T-cell (primary cell): ENCODE measurements around a stretch of chr2.

DNA sequence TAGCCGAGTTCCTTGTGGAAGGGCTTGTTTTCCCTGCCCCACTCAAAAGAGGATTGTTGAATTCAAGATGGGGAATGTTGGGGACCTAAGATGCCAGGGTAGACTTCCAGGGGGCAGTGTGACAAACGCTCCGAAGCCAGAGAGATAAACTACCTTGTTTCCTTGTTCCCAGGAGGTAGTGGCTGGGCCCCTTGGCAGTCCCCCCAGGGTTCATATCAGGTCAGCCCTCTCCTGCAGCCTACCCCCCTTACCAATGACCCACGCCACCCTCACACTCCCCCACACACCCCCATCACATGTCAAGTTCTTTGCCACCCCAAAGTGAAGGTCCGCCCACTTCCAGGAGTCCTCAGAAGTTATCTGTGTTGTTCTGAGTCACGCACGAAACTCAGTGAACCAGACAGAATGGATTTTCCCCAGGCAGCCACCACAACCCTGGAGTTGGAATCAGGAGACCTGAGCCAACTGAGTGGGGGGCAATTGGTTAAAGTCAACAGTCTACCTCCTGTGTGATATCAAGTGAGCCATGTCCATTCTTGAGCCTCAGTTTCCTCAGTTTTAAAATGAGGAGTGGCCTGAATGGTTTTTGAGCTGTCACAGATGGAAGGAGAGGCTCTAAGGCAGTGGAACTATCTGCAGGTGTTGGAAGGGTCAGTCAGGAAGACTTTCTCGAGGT lies 10.2 kb upstream of the ATOH8 start:
- PRO-cap, 7 experiments, result no peak in any of the 7 experiments

GRCh38 chr2:85748508-85749659 lies 4.9 kb upstream of the ATOH8 start:
- PRO-cap, 7 experiments, result no peak in any of the 7 experiments

- PRO-cap, 7 experiments, result peak in 7 of 7 experiments; most common plus-strand start chr2:85854025 (in 5); most common minus-strand start chr2:85853910 (in 7)
Measured at GRCh38 chr2:85853540-85854744, 34.8 kb downstream of the ST3GAL5 start.

DNA sequence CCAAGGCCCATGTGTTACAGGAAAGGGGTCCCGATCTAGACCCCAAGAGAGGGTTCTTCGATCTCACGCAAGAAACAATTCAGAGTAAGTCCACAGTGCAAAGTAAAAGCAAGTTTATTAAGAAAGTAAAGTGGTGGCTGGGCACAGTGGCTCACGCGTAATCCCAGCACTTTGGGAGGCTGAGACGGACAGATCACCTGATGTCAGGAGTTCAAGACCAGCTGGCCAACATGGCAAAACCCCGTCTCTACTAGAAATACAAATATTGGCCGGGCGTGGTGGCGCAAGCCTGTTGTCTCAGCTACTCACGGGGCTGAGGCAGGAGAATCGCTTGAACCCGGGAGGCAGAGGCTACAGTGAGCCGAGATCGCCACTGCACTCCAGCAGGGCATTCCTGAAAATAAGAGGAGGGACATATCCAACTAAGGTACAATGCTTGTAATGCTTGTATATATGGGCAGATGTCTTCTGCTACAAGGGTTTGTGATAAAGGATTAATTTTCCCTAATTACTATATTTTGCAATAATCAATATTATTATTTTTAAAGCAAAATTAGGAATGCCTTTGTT lies 1.2 kb upstream of the ST3GAL5 start:
- PRO-cap, 7 experiments, result no peak in any of the 7 experiments

DNA sequence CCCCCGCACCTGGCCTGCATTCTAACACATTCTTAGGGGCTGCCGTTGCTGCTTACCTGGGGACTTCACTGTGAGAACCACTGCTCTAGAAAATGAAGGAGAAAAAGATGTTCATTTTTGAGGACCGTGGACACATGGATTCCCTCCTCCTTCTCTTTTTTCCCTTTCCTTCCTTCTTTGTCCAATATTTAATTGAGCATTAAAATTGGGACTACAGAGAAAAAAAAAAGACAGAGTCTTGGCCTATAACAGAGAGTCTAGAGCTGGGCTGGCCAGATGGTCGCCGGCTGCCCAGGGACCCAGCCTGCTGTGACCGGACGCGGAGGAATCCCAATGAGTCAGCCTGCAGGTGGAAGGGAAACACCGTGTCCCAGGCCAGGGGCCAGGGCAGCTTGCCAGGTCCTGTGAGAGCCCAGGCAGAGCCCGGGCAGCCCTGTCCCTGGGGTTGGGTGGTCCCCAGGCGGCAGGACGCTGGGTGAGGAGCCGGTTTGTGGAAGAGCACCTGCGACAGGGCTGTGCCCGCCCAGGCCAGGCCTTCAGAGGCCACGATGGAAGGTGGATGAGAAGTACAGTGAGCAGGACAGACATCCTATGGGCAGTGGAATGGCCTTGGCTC lies 87.9 kb downstream of the POLR1A start:
- PRO-cap, 7 experiments, result no peak in any of the 7 experiments

DNA sequence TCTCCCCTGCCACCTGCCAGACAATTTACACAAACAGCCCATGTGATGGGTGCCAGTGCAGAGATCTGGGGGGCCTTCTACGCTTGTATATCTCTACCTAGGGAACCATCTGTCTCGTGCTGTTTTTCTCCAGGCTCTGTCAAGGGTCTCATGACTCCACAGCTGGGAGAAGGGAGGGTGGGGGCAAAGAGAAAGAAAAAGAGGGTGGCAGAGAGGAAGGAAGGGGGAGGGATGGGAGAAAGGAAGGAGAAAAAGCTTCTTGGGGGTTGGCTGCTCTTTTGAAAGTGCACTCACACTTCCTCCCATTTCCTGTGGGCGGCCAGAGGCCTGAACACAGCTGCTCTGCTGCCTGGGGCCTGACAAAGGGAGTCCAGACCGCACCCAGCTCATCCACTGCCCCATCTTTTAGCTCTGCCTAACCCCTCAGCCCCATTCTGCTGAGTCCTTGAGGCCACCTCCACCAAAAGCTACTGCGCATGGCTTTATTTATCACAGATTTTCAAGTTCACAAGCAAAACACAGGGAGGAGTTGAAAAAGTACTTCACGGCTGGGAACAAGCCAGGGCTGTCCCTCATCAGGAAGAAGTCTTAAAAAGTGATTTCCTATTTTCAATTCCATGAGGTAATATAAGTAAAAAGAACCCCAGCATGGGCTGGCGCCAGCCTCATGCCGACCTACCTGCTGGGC lies 69.2 kb downstream of the POLR1A start:
- PRO-cap, 7 experiments, result peak in 5 of 7 experiments; most common plus-strand start position 432 of the sequence (in 2); most common minus-strand start position 413 of the sequence (in 4)

DNA sequence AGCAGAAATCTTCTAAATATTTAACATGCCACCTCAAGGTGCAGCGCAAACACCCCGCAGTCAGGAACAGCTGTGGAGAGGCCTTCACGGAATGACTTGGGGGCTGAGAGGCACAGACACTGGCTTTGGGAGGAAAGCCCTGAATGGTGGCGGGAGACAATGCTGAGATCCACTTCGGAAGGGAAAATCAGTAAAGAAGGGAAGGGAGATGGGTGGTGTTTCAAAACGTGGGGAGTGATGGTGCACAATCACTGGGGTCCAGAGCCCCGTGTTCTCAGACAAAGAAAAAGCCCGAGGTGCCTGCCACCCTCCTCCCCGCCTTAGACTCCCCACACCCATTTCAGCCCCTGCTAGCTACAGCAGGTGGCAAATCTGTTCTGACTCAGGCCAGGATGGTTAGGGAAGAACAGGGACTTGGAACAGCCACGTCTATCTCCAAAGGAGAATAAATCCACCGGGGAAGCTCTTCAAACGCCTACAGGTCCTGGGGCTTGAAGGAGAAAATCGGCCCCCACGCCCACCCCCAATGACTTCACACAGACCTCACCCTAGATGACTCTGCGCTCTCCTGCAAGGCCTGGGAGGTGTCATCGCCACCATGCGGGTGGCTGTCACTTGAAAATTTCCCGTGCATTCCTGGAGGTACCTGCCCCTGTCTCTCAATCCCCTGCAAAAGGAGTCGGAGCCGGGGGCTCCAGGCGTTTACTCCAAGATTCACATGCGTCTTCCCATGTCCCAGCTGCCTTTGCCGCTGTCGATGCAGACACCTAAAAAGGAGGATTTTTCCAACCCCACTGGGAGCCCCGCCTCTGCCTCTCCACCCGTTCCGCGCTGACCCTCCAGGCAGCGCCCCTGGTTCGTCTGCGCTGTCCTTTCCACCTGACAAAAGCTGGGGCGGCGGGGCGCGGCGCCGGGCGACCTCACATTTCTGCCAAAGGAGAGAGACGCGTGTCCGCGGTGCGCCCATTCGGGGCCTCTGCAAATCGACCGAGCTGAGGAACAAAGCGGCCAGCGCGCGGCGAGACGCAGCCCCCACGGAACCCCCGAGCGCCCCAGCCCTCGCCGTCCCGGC lies 915 bp downstream of the REEP1 start:
- PRO-cap, 7 experiments, result no peak in any of the 7 experiments

DNA sequence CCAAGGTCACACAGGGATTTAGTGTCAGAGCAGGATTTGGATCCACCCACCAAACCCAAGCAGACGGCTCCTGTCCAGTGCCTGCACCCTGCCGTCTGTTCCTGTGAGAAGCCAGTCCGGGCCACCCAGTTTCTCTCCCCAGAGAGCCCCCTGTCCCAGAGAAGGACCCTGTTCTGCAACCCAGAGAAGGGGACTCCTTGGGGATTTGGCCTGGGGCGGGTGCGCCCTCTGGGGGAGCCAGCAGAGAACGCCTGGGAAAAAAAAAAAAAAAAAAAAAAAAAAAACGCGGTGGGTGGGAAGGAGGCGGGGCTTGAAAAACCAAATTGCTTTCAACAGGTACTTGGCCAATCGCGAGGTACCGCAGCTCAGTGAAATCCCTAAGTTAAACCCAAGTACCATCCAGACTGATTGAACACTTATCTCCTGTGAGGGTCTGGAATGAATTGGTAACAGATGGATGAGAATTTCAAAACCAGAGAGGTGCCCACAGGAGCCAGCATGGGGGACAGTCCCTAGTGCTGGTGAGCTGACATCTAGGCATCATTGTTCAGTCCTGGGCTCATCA lies 30.9 kb upstream of the REEP1 start:
- PRO-cap, 7 experiments, result no peak in any of the 7 experiments

DNA sequence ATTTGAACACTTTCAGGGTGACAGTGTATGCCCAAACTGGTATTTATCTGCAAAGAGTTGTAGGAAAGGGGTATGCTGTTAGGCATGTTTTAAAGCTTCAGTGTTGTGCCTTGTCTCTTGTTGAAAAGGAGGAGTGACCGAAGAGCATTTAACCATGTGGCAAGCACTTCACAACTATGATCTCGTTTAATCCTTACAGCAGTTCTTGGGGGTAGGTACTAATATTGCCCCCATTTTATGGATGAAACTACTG lies 2.1 kb downstream of the KDM3A start:
- PRO-cap, 7 experiments, result no peak in any of the 7 experiments

GRCh38 chr2:86622838-86623720 lies 586 bp downstream of the RNF103 start:
- PRO-cap, 7 experiments, result peak in 6 of 7 experiments; most common plus-strand start chr2:86623056 (in 5); most common minus-strand start chr2:86623020 (in 5)

DNA sequence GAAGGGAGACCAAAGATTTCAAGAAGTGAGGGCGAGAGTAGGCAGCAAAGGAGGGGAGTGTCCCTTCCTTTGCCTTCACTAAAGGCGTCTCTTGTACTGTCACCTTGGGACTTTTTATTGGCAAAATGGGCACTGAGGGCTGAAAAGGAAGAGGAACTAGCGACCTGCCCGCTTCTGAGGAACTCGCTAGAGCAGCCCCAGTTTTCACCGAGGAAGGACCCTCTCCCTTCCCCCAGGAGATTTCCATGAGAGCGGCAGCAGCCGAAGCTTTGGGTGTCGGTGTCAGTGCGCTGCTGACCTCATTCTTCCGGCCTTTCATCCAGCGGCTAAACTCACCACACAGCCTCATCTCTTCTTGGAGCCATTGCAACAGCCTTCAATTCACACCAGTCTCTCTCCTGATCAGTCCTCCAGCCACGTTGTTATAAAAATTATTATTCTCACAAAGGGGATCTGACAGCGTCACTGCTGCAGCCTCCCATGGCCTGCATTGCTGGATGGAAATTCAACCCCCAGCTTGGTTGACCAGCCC lies 527 bp upstream of the CD8A start:
- PRO-cap, 7 experiments, result peak in 5 of 7 experiments; most common plus-strand start position 379 of the sequence (in 5); most common minus-strand start position 89 of the sequence (in 1)

- PRO-cap, 7 experiments, result peak in 3 of 7 experiments; most common plus-strand start chr2:86809717 (in 1); most common minus-strand start chr2:86809598 (in 3)
Measured at GRCh38 chr2:86809447-86810263, 18.9 kb upstream of the CD8A start.

DNA sequence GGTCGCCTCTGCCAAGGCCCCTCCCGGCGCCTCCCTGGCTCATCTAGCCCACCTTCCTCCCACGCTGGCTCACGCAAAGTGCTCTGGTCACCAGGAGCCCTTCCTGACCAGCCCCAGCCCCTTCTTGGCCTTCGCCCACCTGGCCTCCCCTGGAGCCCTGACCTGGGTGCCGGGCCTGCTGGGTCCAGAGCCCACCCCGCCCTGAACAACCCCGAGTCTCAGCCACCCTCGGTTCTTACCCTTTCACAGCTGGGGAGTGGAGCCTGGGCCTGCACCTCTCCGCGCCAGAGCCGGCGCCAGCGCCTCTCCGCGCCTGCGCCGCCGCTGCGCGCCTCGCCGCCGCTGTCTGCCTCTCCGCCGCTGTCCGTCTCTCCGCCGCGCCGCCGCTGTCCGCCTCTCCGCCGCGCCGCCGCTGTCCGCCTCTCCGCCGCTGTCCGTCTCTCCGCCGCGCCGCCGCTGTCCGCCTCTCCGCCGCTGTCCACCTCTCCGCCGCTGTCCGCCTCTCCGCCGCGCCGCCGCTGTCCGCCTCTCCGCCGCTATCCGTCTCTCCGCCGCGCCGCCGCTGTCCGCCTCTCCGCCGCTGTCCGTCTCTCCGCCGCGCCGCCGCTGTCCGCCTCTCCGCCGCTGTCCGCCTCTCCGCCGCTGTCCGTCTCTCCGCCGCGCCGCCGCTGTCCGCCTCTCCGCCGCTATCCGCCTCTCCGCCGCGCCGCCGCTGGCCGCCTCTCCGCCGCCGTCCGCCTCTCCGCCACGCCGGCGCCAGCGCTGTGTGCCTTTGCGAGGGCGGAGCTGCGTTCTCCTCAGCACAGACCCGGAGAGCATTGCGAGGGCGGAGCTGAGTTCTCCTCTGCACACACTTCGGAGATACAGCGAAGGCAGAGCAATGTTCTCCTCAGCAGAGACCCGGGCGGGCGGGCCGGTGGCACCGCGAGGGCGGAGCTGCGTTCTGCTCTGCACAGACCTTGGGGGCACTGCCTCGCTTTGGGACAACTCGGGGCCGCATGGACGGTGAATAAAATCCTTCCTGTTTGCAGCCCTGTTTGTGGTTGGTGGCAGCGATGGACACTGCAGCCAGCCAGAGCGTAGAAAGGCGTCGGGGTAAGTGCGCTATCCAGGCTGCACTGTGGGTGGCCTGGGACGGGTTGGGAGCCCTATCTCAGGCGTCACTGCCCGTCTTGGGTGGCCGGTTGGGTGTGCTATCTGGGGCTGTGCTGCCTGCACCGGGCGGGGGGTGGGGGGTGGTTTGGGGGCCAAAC lies 327.2 kb upstream of the PLGLB1 start:
- PRO-cap, 7 experiments, result peak in 7 of 7 experiments; most common plus-strand start position 849 of the sequence (in 1); most common minus-strand start position 768 of the sequence (in 7)

DNA sequence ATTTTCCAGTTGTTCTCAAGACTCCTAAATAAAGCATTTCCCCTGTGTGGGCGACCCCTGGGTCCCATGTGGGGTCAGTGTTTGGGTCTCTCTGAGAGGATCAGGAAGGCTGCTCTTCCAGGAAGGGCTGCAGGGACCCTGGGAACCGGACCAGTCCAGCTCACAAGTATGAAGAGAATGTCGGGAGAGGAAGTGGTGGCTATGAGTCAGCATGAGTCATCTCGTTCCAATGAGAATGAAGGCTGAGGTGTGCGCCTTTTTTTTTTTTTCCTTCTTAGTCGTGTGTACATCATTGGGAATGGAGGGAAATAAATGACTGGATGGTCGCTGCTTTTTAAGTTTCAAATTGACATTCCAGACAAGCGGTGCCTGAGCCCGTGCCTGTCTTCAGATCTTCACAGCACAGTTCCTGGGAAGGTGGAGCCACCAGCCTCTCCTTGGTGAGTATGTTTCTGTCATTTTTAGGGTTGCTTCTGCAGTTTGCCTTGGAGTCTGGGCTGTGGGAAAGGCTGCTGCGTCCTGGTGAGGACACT lies 292.6 kb upstream of the PLGLB2 start:
- PRO-cap, 7 experiments, result no peak in any of the 7 experiments

DNA sequence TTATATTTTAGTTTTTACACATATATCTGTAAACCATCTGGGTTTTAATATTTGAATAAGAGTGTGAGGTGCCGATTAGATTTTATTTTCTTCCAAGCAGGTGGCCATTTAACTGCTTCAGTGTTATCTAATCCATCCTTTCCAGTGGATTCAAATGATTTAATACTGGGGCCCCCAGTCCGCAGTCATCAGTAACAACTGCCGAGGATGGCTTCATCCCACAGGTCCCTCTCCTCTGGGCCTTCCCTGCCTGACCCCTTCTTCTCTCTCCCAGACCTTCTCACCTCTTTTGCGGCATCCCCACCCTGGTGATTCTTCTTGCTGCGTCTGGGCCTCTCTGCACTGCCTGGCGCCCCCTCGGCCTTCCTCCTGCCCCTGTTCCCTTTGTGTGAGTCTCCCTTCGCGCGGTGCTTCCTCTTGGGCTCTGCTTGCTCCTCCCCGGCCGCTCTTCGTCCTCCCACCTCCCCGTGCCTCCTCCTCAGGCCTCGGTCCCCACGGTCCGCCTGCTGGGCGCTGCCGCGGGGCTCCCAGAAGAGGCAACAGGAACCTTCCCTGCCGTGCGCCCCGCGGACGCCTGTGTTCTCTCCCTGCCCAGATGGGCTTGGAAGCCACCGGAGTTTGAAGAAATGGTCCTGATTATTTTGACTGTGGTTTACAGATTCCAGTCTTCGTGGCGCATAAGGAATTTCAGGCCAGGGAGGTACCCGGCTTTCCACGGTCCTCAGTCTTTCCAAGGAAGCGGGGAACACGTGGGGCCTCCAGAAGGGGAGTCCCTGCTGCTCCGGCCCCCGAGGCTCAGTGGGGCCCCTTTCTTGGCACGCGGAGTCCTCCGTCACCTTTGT lies 52.6 kb downstream of the KRCC1 start:
- PRO-cap, 7 experiments, result no peak in any of the 7 experiments

- PRO-cap, 7 experiments, result peak in 7 of 7 experiments; most common plus-strand start chr2:88016068 (in 3); most common minus-strand start chr2:88016547 (in 7)
Measured at GRCh38 chr2:88015778-88016653, 39.6 kb downstream of the KRCC1 start.

DNA sequence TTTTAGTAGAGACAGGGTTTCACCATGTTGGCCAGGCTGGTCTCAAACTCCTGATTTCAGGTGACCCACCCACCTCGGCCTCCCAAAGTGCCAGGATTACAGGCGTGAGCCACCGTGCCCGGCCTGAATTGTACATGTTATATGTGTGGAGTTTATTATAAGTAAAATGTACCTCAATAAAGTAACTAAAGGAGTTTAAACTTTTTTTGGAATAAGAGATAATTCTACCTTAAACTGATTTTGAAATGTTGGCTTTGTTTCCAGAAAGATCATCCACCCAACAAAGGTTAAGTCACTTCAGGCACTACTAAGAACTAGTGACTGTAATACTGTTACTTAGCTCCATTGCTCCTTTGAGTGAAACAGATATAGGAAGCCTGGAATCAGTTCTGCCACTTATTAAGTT lies 9.7 kb downstream of the KRCC1 start:
- PRO-cap, 7 experiments, result no peak in any of the 7 experiments

- PRO-cap, 7 experiments, result no peak in any of the 7 experiments
Measured at GRCh38 chr2:88076922-88077490, 9.4 kb downstream of the SMYD1 start.

DNA sequence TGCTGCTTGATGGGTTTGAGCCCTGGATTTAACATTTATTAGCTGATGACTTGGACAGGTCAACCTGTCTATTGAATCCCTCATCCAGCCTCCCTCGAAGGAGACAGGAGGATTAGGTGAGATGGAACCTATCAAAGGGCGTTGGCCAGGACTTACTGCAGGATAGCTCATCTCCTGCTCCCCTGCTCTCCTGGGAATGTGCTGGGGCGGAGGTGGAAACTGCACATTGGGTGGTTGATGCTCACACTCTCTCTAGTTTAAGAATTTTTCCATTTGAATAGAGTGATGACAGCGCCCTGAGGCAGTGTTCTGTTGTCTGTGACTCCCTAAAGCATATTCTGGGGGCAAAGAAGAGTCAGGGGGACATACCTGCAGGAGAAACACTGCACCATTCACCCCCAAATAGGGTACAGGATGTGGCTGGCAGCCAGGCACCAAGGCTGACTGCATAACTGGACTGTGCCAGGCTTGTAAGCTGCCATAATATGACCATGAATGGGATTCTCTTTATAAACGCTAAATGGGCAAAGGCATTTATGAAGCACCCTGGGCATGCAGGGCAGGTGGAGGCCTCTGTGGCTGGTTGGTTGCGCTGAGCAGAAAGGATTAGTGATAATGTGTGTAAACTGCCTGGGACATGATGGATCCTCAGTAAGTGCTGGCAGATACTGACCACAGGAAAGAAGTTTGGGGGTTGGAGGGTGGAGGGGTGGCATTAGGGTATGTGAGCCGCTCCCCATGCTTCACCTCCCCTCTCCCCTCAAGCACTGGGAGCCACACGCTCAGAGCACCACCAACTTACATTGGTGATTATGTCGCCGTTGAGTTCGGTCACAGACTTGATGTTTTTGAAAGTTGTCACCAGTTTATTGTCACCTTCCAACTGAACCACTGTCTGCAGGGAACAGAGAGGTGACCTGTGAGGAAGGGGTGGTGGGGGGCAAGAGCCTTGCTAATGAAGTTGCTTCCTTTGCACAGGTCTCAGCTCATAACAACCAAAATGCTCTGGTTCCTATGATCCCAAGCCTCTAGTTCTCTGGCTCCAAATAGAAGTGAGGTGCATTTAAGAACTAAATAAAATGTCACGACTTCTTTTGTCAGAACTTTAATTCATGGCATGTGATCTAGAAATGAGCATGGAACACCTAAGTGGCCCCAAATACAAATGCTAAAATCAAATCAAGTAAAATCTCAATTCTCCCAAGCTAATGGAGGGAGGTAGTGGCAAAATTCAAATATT lies 3.8 kb downstream of the FABP1 start:
- PRO-cap, 7 experiments, result no peak in any of the 7 experiments

DNA sequence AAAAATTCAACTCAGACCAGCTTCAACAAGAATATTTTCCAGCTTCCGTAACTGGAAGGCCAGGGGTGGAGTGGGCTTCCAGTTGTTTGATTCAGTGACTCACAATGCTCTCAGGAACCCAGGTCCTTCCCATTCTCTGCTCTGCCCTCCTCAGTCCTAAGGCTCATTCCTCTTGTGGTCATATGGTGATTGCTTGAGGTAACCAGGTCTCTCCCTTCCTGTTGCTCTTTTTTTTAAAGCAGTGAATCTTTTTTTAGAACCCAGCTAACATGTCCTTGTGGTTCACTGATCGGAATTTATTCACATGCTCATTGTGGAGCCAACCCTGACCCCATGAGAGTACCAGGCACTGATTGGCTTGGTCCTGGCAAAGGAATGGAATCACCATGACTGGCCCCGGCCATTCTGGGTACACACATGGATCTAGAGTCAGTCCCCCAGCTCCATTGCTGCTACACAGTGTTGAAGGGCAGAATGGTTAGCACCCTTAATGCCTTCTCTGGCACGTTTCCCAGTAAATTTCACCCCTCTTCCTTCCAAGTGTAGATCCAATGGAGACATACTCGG lies 7.4 kb downstream of the THNSL2 start:
- PRO-cap, 7 experiments, result no peak in any of the 7 experiments